ENCODE results near the genes S100A7A, SLC27A3, CRTC2 and JTB.

- RRBS = no CpG with 5 or more reads among the region's 8 CpGs
These were observed 4.3 kb downstream of the S100A8 start for GRCh38 chr1:153386363-153387091.

GRCh38 chr1:153416324-153416602 is at the start of gene S100A7A:
Gene S100A7A (plus strand): TSS chr1:153416520.
- RRBS = no CpG with 5 or more reads among the region's 2 CpGs

GRCh38 chr1:153561249-153561850 is 4.3 kb downstream of the S100A2 start:
- RRBS = no CpG with 5 or more reads among the region's 2 CpGs

DNA sequence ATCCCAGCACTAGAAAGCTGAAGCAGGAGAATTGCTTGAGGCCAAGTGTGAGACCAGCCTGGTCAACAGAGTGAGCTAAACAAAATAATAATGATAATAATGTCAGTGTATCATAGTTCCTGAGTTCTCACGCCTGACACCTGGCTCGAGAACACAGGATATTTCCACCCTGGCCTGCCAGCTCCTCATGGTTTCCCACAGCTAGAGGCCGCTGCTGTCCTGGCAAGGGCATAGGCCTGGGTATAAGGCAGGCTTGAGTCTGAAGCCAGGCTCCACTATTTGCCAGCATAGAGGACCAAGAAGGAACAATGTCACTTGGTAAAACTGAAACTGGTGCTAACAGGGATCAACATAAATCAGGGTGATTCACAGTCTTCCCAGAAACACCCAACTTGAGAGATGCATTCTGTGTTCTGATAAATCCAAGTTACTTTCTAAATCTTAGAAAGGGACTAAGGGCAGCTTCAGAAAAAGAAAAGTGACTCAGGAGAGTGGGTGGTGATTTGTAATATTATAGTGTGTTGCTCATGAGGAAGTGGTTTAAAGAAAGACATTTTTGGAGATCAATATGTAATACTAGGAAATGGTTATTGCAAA is 6.9 kb upstream of the S100A2 start:
- RRBS = no CpG with 5 or more reads among the region's 3 CpGs

DNA sequence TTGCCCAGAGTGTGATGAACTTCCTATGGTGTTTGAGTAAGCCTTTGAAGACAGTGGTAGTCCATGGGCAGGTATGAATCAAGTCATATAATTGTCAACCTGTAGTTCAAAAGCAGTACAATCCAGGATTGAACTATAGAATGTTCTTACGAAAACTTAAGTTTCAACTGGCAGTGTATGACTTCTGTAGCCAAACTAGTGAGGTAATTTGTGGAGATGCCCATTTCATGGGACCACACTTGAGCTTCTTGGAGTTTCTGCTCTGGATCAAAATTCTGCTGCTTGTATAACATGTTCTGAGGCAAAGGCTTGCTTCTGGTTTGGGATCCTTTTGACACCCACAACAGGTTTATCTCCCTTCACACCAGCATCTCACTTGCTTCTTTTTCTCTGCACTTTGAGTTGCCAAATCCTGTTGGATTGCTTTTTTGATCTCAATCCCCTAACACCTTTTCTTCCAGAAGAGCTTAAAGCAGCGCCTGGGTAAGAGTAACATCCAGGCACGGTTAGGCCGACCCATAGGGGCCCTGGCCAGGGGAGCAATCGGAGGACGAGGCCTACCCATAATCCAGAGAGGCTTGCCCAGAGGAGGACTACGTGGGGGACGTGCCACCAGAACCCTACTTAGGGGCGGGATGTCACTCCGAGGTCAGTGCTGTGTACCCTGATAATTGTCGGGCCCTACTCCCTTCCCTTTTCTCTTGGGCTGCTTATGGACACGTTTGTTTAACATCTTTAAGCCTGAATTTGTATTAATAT is 8.1 kb downstream of the CHTOP start:
- RRBS = no CpG with 5 or more reads among the region's 12 CpGs

DNA sequence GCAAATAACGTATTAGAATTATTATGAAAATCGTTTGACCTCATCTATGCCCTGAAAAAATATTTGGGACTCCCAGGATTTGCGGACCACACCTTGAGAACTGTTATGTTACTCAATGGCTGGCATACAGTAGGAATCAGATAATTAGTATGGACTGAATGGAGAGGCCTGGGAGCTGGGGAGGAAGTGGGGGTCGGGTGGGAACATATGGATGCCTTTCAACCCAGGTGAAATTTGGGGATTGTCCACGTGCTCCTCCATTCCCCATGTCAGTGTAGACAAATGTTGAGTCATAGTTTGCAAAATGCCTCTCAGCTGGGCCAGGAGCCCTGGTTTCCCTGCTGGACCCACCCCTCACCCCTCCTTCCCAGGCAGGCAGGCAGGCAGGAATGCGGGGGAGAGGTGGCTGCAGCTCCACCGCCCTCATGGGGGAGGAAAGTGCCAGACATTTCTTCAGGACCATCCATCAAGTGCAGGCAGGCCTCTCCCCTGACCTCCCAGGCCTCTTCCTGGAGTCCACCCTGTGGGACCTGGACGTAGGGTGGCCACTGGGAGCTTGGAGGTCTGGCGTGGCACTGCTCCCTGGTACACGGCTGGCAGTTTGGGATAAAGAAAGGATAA is 18.6 kb downstream of the NPR1 start:
- RRBS = no CpG with 5 or more reads among the region's 10 CpGs

- RRBS = no CpG with 5 or more reads among the region's 4 CpGs
These were observed 4.0 kb upstream of the SLC27A3 start for GRCh38 chr1:153771140-153771595.

DNA sequence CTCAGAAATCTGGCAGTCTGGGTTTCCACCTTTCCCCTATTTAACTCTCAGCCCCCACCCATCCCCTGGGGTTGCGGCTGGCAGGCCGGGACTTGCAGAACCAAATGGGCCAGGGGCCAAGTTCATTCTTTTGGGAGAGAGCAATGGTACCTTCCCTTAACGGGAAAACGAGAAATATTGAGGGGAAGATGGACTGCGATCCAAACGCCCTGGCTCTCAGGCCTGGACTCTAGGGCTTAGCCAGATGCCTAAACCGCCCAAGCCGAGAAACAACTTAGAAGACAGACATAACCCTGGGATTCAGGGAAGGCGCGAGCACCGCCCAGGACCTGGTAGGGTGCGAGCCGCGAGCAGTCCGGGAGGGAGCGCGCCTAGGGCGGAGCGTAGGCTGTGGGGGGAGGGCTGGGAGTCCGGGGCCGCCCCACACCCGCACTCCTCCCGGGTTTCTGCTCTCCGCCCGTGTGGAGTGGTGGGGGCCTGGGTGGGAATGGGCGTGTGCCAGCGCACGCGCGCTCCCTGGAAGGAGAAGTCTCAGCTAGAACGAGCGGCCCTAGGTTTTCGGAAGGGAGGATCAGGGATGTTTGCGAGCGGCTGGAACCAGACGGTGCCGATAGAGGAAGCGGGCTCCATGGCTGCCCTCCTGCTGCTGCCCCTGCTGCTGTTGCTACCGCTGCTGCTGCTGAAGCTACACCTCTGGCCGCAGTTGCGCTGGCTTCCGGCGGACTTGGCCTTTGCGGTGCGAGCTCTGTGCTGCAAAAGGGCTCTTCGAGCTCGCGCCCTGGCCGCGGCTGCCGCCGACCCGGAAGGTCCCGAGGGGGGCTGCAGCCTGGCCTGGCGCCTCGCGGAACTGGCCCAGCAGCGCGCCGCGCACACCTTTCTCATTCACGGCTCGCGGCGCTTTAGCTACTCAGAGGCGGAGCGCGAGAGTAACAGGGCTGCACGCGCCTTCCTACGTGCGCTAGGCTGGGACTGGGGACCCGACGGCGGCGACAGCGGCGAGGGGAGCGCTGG is at the start of gene SLC27A3:
TSS of gene SLC27A3 (plus strand) at position 538 of the 1,011 bp plus-strand sequence.
- RRBS = 1% methylated on average over 18 of the region's 79 CpGs

DNA sequence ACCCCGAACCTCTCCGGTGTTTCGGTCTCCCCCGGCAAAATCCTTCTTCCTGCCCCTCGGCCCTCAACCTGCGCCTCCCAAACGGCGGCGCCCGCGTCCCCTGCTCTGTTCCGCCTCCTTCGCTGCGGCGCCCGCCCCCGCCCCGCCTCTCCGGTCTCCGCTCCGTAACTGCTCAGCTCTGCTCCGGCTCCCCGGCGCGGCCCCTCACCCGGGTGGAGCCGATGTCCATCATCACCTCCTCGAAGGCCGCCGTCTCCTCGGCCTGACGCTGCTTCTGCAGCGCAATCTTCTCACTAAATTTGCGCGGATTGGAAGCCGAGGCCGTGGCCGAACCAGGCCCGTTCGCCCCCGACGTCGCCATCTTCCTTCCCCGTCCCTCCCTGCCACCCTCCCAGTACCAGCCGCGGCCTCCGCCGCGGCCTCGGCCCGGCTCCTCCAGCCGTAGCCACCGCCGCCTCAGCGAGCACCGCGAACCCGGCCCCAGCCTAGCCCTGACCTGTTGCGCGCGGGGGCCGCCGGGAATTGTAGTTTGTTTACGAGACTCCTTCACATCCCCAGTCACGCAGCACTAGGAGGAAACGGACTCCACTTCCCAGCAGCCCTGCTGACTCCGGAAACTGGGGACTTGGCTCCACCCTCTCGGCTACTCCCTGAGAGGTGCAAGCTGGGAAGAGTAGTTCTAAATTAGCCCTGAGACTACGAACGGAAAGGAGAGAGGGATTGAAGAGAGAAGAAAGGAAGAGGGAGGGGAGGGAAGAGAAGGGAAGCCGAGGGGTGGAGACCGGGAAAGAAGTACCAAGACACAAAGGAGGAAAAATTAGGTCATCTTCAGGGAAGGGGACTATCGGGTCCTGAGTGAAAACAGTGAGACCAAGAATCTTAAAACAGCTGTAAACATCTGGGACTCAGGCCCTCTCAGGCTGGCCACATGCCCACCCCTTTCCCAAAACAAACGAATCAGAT is at the start of gene CRTC2:
TSS of gene CRTC2 (minus strand) at position 476 of the 963 bp plus-strand sequence.
- RRBS = 2% methylated on average over 26 of the region's 74 CpGs

GRCh38 chr1:153959665-153960017 is 1.2 kb upstream of the CRTC2 start:
- RRBS = no CpG with 5 or more reads among the region's 2 CpGs

DNA sequence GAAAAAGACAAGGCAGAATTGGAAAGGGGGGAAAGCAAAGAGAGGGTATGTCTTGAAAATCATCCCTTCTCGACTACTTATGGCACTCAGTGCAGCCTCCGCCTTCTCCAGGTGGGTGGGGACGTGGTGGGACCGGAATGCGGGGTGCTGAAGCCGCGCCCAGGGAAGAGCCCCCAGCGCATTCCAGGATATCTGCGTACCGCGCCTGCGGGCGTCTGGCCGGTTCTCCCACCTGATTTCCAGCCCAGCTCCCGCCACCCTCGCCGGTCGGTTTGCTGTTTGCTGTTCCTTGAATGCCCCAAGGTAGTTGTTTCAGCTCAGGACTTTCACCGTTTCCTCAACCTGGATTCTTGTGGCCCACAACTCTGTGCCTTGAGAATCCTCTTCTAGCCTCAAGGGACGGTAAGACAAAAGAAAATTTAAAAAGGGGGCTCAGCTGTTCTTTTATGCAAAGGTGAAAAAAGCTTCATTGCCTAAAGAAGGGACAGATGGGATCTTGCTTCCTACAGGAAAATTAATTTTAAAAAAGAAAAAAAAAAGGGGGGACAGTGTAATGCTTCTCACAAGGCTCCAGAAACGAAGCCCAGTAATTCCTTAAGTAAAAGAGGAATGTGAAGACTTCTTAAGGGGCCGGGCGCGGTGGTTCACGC is 821 bp upstream of the SLC39A1 start:
- RRBS = 7% methylated on average over 13 of the region's 25 CpGs

GRCh38 chr1:153977545-153978229 is at the start of gene JTB:
Gene JTB (minus strand): TSS chr1:153977674.
- RRBS = 0% methylated on average over 6 of the region's 50 CpGs

GRCh38 chr1:154170163-154170859 is 21.6 kb downstream of the TPM3 start:
- RRBS = no CpG with 5 or more reads among the region's 2 CpGs

GRCh38 chr1:154198964-154199509 is 7.1 kb downstream of the CFAP141 start:
- RRBS = no CpG with 5 or more reads among the region's 3 CpGs

DNA sequence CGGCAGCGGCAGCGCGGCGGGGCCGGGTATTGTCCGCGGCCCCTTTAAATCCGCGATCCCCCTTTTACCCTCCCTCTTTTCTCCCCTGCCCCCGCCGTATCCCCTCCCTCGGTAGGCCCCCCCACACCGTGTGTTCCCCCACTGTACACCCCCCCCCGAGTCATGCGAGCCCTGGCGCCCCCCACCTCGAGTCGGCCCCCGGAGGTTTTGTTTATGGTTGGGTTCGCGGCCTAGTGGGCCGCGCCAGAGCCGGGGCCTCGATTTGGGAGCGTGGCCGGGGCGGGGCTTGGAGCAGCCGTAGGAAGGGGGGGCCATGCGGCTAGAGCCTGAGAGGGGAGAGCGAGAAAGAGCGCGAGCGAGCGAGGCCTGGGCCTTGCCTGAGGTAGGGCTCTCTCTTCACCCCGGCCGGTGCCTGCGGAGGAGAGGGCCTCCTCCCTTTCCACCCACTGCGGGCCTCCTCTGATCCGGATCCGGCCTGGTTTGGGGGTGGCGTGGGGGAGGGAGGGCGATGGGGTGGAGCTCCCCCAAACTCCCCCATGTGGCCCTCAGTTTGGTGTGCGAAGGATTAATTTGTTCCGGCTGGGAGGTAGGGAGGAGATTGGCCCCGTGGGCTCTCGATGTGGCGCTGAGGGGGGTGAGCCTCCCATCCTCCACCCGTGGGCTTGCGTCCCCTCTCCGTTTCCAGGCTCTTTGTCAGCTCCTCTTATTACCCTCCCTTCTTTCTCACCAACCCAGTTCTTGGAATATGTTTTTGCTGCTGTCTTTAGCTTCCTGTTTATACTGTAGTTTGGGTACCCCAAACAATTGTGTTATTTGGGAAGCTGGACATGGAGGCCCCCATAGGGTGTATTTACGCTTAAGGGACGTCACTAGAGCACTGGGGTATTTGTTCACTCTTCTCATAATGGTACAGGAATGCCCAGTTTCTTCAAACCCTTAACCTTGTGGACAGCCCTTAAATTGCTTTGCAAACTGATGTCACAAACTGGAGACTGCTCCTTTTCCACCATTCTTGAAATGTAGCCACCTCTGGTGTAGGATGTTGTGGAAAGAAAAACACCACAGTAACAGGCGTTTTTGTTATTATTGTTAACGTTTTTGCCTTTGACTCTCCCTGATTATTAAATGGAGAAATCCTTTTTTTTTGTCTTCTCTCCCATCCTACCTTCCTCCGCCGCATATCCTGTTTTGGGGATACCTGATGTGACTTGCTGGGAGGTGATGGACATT is 675 bp downstream of the UBAP2L start:
- RRBS = 2% methylated on average over 17 of the region's 58 CpGs

- RRBS = 3% methylated on average over 35 of the region's 74 CpGs
These were observed 3.1 kb downstream of the ATP8B2 start for GRCh38 chr1:154328213-154329083.

DNA sequence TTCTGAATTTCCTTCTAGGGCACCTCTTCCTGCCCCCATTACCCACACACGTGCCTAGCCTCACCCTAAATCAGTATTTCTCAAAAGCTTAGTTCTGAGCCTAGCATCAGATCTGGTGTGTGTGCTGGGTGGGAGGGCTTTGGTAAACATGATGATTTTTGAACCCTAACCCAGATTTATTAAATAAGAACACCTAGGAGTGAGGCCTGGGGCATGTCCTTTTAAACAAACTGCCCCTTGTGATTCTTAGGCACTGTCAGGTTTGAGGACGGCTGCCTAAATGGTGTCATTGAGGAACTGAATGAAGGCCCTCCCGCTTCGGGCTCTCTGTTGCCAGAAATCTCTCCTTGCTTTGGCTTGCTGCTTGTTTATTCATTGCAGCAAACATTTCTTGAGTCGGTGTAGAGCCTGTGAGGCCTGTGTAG is 2.8 kb downstream of the IL6R start:
- RRBS = no CpG with 5 or more reads among the region's 5 CpGs

DNA sequence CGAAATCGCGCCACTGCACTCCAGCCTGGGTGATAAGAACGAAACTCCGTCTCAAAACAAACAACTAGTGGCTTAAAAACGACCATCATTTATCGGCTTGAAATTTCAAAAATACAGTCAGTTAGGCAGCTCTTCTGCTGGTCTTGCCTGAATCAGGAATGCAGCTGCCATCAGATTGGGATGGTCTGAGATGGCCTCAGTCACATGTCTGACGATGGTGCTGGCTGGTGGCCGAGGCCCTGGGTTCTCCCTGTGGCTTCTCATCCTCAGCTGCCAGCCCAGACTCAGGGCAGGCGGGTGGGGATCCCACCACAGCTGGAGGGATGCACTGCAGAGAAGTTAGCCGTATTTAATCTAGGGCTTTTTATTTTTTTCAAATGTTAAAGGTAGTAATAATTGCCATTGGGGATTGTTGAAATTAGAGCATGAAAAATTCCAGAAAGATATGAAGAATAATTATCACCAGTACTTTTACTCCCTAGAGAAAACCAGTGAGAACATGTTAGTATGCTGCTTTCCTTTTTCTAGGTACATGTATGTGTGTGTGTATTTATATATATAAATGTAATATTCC is 31.4 kb downstream of the IL6R start:
- RRBS = no CpG with 5 or more reads among the region's 11 CpGs

DNA sequence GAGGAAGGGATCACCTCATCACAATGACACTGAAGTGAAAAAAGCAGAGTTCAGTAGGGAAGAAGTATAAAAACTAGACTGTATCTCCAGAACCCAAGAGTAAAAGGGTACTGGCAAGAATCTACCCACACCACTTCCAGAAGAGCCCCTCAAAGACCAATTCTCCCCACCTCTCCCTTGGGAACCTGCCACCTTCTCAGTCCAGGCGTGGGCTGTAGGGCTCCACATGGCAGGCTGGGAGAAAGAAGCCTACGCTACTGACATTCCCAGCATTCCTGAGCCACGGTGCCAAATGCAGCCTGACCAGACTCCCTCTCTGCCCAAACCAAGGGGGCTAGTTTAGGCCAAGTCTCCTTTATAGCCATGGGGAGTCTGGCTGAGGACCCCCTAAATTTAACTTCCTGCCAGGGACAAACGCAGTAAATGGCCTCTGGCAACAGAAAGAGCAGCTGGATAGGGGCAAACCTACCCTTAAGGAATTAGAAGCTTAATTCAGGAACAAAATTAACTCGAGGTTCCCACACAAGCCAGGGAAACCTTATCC is 2.0 kb downstream of the UBE2Q1 start:
- RRBS = no CpG with 5 or more reads among the region's 5 CpGs

All from mononuclear cell (primary cell).